ENCODE results near the gene ST8SIA2.

DNA sequence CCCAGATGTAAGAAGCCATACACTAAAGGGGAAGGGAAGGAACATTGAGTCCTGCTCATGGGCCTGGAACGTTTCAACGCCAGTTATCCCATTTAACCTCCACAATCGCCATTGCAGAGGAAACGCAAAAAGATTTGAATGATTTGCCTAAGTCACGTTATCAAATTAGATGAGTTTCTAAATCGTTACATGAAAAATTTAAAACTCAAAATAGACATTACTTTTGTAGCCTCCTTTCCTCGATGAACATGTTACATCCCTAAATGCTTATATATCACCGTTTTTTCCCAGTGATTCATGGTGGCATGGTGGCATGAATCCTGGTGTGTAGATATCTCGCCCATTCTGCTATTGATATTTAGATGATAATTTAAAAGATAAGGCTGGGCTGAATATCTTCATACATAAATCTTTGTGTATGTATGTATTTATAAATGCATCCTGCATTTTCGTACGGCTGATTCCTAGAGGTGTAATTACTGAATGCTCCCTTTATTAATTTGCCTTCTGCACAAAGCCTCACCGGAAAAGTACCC is 741 bp upstream of the PRC1 start:
- PRO-cap, 4 experiments, result no peak in any of the 4 experiments
- RAMPAGE, long total RNA, 2 experiments, result no peak in any of the 2 experiments

DNA sequence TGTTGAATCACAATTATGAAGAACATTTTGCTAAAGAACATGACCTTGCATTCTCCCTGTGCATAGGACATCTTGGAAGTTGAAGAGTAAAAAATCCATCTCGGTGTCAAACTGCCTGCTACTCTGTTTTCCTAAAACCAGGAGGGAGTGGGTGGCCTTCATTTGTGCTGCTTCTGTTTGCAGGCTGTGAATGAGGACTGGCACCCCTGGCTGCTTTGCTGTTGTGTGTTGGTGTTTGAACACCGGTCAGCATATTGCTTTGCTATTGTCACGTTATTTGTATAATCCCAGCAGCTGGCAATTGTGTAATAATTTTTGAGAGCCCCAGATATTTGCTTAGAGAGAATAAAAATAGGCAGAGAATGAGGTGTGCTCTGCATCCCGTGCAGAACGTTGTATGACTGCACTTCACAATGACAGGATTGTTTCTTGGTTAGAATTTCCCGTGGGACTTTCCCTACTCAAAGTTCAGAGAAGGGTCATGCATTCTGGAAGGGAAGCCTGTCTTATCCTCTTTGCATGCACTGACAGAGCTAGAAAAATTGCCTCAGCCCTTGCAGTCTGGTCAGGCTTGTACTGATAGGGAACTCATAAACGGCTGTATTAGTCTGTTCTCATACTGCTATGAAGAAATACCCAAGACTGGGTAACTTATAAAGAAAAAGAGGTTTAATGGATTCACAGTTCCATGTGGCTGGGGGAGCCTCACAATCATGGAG is 16.2 kb downstream of the SV2B start:
- PRO-cap, 4 experiments, result no peak in any of the 4 experiments
- RAMPAGE, long total RNA, 2 experiments, result no peak in any of the 2 experiments

GRCh38 chr15:91801974-91802743 is 51.3 kb upstream of the SLCO3A1 start:
- PRO-cap, 4 experiments, result no peak in any of the 4 experiments
- RAMPAGE, long total RNA, 2 experiments, result no peak in any of the 2 experiments

DNA sequence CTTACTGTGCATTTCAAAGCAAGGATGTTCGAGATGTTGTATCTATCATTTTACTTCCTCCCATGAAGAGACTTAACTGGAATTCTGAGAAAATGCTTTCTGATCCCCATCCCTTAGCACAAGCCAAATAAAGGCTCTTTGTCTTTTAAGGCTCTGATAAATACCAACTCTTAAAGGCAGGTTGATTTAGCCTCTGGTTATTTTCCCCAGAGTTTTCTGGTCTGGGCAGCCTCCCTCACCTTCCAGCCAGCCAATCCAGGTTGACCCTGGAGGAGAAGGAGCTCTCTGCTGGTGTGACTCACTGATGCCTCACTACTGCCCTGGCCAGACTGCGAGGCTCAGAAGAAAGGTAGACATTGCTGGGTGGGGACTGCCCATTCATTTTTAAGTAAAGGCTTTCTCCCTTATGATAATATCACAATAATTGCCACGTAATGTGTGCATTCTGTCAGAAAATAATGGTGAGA is 37.1 kb downstream of the SLCO3A1 start:
- PRO-cap, 4 experiments, result no peak in any of the 4 experiments
- RAMPAGE, long total RNA, 2 experiments, result no peak in any of the 2 experiments

GRCh38 chr15:91941634-91942217 is 88.2 kb downstream of the SLCO3A1 start:
- PRO-cap, 4 experiments, result no peak in any of the 4 experiments
- RAMPAGE, long total RNA, 2 experiments, result no peak in any of the 2 experiments

DNA sequence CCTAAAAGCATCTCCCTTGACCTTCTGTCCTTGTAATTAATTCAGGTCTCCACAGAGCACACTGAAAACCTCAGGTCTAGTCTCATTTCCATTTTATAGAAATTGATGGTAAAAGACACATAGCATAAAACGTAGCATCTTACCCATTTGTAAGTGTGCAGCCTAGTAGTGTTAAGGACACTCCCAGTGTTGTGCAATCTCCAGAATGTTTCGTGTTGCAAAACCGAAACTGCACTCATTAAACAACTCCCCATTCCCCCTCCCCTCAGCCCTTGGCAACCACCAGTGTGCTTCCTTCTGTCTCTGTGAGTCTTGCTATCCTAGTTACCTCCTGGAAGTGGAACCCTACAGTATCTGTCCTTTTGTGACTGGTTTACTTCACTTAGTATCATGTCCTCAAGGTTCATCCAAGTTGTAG is 89.5 kb downstream of the SLCO3A1 start:
- PRO-cap, 4 experiments, result peak in 2 of 4 experiments; most common plus-strand start position 323 of the sequence (in 2); most common minus-strand start position 173 of the sequence (in 1)
- RAMPAGE, long total RNA, 2 experiments, result no peak in any of the 2 experiments

DNA sequence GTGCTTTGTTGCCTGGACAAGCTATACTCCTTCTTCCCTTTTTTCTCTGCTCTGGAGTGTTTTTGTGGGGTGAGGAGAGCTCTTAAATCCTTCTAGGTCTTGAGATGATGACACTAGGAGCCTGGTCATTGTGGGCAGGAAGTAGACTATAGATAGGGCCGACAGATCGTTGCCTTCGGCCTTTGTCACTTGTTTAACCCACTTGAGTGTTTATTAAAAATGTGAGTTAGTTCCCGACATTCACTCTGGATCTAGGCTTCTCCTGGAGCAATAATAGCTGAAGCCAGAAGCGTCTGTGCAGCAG is 93.9 kb downstream of the SLCO3A1 start:
- PRO-cap, 4 experiments, result no peak in any of the 4 experiments
- RAMPAGE, long total RNA, 2 experiments, result no peak in any of the 2 experiments

GRCh38 chr15:91947740-91948927 is 94.6 kb downstream of the SLCO3A1 start:
- PRO-cap, 4 experiments, result peak in 1 of 4 experiments; most common minus-strand start chr15:91947893 (in 1)
- RAMPAGE, long total RNA, 2 experiments, result no peak in any of the 2 experiments

GRCh38 chr15:92011692-92012193 is 158.2 kb downstream of the SLCO3A1 start:
- PRO-cap, 4 experiments, result no peak in any of the 4 experiments
- RAMPAGE, long total RNA, 2 experiments, result no peak in any of the 2 experiments

GRCh38 chr15:92088630-92089018 is 235.1 kb downstream of the SLCO3A1 start:
- PRO-cap, 4 experiments, result peak in 2 of 4 experiments; most common minus-strand start chr15:92088760 (in 2)
- RAMPAGE, long total RNA, 2 experiments, result no peak in any of the 2 experiments

- PRO-cap, 4 experiments, result no peak in any of the 4 experiments
- RAMPAGE, long total RNA, 2 experiments, result no peak in any of the 2 experiments
Measured at GRCh38 chr15:92104776-92105093, 251.2 kb downstream of the SLCO3A1 start.

DNA sequence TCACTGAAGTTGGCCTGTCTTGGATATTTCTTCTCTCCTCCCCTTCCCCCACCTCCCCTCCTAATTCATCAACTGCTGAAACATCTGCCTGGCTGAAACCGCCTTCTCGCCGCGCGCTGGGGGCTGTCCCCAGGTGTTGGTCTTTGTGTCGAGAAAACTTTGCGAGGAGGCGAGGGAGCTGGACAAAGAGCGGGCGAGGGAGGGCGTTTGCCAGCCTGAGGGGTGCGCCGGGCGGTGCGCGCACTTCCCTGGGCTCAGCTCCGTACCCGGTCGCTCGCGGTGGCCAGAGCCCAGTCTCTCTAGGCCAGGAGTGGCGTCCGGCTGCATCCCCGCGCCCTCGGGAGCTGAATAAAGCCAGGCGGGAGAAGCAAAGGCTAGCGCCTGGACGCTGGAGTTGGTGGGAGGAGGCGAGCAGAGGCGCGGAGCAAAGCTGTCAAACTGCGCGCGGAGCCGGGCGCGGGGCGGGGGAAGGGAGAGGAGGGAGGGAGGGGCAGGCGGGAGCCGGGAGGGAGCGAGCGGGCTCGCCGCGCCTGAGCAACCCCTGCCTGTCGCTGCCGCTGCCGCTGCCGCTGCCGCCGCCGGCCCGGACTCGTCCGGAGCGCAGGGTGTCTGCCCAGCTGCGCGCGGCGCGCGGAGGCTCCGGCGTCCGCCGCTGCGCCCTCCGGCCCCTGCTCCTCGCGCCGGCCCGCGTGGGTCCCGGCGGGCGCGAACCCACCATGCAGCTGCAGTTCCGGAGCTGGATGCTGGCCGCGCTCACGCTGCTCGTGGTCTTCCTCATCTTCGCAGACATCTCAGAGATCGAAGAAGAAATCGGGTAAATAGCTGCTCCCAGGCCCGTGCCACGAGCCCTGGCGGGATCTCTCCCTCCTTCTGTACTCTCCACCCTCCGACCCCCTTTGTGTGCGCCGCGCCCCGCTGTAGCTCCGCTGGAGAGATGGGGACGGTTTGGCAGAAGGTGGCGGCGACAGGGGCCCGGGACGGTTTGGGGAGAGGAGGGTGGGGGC is at the start of gene ST8SIA2:
TSS of gene ST8SIA2 (plus strand) at position 533 of the 1,004 bp plus-strand sequence.
- PRO-cap, 4 experiments, result no peak in any of the 4 experiments
- RAMPAGE, long total RNA, 2 experiments, result no peak in any of the 2 experiments

DNA sequence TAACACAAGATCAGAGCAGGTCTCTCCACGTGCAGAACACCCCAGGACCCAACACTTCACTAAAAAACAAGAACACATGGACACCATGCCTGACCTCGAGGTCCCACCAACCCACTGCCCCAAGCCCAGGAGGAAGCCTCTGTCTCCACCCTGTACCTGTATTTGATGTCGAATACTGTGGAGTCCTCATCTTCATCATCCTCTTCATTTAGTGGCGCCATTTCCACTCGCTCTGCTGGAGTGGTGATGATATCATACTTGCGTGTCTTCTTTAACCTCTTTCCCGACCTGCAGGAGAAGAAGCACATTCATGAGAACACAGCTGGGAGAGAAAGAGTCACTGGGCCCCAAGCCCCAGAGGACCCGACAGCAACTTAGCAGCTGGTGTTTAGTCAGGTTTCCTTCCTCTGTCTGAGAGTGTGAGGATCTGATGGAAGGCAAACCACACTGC is 25.5 kb downstream of the FAM174B start:
- PRO-cap, 4 experiments, result no peak in any of the 4 experiments
- RAMPAGE, long total RNA, 2 experiments, result no peak in any of the 2 experiments

DNA sequence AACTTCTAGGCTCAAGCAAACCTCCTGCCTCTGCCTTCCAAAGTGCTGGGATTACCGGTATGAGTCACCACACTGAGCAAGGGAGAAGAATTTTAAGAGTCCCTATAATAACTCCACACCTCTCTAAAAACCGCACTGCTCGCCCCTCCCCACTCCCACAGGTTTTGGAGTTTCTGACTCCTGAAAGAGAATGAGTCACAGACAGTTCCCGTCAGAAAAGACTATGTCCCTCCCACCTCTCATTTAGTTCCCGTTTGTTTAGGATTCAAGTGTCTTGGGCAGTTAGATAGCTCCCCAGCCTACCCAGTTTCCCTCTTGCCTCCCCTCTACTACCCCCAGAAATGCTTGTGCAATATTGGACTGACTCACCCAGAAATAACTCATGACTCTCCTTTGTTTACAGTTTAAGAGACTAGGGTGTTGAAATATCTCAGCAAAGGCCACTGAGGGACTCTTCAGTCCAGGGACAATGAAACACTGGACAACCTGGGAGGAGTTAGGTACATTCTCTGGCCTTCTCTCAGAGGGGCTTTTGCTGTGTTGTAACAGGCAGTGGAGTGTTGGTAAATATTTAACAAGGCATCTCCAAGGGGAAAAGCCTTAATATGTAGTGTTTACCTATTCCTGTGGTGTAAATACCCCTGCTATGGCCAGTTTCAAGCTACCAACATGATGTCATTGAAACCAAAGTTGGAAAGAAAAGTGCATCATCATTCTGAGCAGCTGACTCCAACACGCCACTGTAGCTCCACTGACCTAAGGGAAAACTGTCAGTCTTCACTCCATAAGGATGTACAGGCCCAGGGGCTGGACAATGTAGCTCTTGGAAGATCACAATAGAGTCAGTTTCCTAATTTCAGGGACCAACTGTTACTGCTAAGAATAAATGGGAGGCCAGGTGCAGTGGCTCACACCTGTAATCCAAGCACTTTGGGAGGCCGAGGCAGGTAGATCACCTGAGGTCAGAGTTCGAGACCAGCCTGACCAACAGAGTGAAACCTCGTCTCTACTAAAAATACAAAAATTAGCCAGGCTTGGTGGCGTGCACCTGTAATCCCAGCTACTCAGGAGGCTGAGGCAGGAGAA is 96.0 kb upstream of the CHD2 start:
- PRO-cap, 4 experiments, result peak in 4 of 4 experiments; most common plus-strand start position 814 of the sequence (in 3); most common minus-strand start position 166 of the sequence (in 4)
- RAMPAGE, long total RNA, 2 experiments, result no peak in any of the 2 experiments

DNA sequence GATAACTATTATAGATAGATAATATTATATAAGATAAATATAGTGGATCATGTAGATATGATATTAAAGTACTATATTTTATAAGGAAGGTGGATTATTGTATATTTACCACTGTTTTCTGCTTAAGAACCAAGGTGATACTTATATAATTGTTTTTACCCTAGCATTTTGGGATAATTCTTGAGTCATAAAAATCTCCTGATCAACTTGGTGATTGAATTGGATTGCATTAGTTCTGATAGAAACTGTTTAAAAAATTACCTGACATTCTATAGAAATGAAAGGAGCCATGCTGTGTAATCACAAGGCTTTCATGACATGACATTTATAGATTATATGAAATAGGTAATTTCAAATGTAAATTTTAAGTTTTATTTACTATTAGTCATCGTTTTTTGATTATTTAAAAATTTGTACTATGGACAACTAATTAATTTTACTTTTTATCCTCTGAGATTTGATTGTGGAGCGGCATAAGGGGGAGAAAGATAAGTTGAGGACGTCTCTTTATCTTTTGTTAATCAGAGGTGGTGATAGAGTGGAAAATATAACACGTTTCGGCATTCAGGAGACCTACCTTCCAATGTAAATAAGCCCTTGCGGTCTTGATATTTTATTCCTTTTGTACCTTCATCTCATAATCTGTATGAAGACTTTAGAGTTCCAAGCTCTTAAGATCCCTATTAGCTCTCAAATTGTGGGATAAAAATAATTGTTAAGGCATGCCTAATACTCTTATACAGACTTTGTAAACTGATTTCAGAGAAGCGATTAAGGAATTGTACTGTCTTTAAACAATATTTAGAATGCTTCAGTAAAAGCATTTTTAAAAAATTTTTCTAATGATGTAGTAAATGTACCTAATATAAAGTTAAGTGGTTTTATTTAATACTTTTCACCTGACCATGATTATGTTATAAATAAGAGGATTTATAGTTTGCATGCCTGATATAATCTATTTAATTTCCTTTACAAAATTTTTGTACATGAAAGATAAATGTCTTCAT is 12.1 kb upstream of the CHD2 start:
- PRO-cap, 4 experiments, result no peak in any of the 4 experiments
- RAMPAGE, long total RNA, 2 experiments, result no peak in any of the 2 experiments

DNA sequence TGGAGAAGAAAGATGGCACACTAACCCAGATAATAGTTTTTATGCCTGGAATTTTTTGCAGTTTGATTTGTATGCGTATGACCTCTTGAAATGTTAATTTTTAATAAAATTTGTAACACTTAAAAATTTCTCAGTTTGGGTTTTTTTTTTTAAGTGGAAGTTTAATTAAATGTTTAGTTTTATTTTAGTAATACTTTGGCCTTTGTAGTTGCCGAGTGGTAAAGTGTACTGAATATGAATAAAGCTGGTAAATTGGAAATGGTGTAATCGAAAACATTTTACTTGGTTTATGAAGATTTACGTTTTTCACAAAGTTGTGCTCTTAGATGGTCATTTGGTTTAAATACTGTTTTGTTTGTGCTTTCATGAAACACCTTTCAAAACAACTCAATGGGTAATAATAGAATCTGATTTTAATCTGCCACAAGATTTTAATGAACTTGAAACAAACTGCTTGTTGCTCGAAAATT is 2.1 kb upstream of the CHD2 start:
- PRO-cap, 4 experiments, result no peak in any of the 4 experiments
- RAMPAGE, long total RNA, 2 experiments, result no peak in any of the 2 experiments

- PRO-cap, 4 experiments, result peak in 4 of 4 experiments; most common plus-strand start chr15:92905260 (in 3); most common minus-strand start chr15:92905241 (in 3)
- RAMPAGE, long total RNA, 2 experiments, result no peak in any of the 2 experiments
Measured at GRCh38 chr15:92904942-92905935, 5.1 kb downstream of the CHD2 start.

GRCh38 chr15:92947160-92947506 is 47.0 kb downstream of the CHD2 start:
- PRO-cap, 4 experiments, result no peak in any of the 4 experiments
- RAMPAGE, long total RNA, 2 experiments, result no peak in any of the 2 experiments

DNA sequence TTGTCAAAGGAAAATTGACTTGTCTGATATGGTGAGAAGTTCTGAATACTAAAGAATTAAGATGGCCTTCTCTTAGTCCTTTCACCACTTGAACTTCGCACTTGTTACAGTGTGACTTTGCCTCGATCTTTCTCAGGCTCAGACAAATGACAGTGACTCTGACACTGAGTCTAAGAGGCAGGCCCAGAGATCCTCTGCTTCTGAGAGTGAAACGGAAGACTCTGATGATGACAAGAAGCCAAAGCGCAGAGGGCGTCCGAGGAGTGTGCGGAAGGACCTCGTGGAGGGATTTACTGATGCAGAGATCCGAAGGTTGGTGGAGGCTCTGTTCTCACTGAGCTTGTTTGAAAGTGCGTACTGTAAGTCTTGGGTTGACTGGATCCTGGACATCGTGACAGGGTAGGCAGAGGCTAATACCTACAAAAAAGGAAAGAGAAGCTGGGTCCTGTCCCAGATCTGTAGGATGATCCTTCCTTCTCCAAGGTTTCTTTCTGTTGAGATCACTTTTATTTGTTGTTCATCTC is 85.3 kb downstream of the CHD2 start:
- PRO-cap, 4 experiments, result peak in 3 of 4 experiments; most common plus-strand start position 307 of the sequence (in 2)
- RAMPAGE, long total RNA, 2 experiments, result no peak in any of the 2 experiments

DNA sequence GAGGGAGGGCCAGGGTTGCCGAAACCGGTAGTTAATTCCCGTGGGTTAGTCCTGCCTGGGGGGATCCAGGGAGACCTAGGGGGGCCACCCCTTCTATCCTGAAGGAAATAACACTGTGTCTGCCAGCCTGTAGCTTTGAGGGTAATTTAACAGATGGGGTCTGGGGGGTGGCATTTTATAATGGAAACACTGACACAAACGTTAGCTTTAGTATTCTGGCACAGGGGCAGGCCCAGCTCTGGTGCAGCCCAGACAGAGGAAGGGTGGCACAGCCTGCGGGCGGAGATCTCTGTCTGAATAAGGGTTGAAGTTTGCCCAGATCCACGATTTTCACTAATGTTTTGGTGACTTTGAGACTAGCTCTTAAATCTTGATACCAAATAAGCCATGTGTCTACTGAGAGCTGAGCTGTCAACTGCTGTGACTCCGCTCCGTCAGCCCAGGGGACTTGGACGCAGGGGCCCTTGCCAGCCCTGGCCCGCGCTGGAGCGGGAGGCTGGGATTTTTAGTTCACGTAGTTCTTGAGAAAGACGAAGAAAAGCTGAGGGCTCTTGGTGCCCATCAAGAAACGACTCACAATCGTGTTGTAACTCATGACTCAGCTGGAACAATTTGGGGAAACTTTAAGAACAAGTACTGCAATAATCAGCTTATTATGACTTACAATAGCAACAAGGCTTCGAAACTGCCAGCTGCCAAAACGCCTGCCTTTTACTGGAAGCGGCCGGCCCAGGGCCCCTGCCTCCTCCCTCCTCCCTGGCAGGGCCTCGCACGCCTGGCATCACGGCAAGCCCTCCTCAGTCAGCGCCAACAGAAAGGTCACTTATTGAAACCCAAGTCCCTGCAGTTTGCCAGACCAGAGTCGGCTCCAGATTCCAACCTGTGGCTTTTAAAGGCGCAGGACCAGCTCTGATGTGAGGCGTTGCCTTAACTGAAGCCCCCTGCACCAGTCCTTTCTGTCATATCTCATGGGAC is 60.4 kb downstream of the RGMA start:
- PRO-cap, 4 experiments, result peak in 4 of 4 experiments; most common plus-strand start position 826 of the sequence (in 2); most common minus-strand start position 713 of the sequence (in 4)
- RAMPAGE, long total RNA, 2 experiments, result no peak in any of the 2 experiments

Data from right lobe of liver (tissue), 4 donors.